Measurements from ENCODE around the genes ACER3 and B3GNT6.

GRCh38 chr11:75403627-75404713 lies 4.7 kb downstream of the RPS3 start:
- PRO-cap = no peak
- RAMPAGE, long total RNA, 4 experiments = start-site peak on the plus strand in 1 of 4 experiments, at chr11:75404065-75404206 at its widest, 1,658 reads per replicate

GRCh38 chr11:75584377-75584930 lies 22.4 kb downstream of the SERPINH1 start:
- PRO-cap = no peak
- RAMPAGE, long total RNA, 4 experiments = no peak in any of the 4 experiments

DNA sequence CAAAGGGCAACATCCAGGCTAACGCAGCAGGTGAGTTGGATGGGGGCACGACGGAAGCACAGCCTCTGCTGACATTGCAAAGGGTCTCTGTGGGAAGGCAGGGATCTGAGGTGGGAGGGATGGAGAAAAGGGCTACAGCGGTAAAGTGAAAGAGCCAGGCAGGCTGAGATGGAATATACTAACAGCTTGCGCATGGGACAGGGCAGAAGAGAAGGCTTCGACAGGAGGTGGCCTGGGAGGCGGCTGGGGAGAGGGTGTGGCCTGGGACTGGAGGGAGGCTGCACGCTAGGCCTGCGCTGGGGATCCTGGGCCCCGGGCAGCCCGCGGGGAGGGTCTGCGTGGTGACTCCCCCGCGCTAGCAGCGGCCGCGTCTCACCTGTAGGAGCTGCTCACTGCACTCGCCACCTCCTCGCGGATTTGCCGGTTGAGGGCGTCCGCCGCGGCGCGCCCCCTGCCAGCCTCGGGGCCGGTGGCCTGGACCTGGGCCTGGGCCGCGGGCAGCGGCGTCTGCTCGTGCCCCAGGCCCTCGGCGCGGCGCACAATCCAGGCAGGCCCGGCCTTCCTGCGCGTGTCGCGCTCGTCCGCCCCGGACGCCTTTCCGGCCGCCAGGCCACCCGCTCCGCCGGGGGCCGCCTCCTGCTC lies 1.6 kb downstream of the MAP6 start:
- PRO-cap = no peak
- RAMPAGE, long total RNA, 4 experiments = no peak in any of the 4 experiments

- PRO-cap = no peak
- RAMPAGE, long total RNA, 4 experiments = no peak in any of the 4 experiments
Observed at GRCh38 chr11:75769377-75769754, 788 bp downstream of the DGAT2 start.

- PRO-cap = no peak
- RAMPAGE, long total RNA, 4 experiments = no peak in any of the 4 experiments
Observed at GRCh38 chr11:75771241-75772125, 2.9 kb downstream of the DGAT2 start.

DNA sequence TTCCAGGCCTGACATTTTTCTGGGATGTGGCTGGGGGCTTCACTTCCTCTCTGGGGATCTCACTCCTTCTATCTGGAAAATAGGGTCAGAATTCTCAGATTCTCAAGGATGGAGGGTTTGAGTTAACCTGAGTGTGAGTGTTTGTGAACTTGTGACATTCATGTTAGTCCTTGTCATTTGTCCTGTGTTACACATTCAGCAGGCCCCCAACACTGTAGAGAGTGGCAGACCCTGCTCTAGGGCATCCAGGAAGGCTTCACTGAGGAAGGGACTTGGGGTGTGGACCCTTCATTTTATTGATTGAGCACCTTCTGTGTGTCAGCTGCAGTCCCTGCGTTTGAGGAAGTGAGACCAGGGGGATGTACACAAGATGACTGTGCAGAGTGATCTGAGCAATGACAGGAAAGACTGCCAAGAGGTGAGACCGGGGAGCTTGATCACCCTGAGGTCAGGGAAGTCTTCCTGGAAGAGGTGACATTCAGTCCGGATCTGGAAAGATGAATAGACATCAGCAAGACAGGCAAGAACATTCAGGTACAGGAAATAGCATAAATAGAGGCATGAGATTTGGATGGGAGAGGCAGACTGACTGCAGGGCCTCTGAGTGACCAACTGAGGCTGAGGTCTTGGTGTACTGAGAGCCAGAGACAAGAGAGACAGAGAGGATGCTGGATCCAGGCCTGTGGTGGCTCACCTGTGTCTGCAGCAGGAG lies 5.0 kb downstream of the DGAT2 start:
- PRO-cap = no peak
- RAMPAGE, long total RNA, 4 experiments = no peak in any of the 4 experiments

- PRO-cap = no peak
- RAMPAGE, long total RNA, 4 experiments = no peak in any of the 4 experiments
Observed at GRCh38 chr11:75810735-75811016, 4.3 kb upstream of the UVRAG start.

DNA sequence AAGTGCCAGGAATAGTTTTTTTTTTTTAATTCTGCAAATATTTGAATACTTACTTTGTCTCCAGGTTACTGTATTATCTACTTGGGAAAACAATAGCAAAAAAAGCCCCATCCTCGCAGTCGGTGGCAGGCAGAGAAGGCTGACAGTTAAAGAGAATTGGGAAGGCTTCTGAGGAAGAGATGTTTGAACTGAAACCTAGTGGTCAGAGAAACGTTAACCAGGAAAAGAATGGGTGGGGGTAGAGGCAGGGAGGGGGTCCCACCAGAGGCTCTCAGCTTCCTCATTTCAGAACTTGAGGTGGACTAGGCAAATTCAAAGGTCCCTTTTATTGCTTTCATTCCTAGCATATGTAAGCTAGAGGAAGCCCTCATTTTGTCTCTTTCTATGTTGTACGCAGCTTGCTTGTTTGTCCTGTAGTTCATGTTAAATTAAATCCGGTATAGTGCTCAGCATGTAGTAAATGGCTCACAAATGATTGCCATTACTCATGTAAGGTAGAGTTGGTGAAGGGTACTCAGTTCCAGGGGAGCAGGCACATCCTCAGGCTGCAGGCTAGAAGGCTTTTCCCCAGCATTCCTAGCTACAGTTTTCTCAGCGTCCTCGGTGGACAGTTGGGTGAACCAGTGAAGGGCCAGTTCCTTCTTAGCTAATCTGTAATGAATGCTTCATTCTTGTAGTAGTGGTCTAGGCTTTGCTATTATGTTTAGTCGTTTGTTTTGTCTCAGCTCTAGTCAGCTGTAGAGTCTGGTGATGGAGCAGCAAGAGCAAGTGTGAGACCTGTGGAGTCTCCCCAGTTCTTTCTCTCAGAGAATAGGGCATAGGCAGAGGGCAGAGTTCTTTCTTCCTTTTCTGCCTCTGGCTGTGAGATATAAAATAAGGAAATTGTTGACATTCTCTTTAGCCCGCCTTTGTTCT lies 58.6 kb downstream of the UVRAG start:
- PRO-cap = no peak
- RAMPAGE, long total RNA, 4 experiments = no peak in any of the 4 experiments

DNA sequence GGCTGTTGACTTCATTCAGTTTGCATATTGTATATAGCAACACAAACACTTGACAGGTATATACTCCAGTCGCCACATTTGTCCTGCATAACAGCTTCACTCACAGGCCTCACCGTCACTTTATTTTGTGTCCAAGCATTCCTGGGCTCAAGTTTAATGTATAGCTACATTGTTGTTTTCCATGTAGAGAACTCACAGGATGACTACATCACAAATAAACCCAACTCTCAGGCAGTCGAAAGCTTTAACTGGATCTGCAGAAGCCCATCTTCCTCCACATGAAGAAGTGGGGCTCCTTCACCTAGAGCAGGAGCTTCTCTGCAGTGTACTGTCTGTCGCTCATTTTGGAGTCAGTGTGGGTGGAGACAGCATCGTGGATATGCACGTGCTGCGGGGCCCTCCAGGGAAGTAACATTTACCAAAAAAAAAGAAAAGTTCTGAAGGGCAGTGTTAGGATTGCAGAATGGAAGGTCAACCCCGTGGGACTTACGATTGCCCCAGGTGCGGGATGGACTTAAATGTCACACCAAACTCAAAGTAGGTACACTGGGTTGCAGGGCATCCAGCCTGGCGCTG lies 63.5 kb downstream of the WNT11 start:
- PRO-cap = no peak
- RAMPAGE, long total RNA, 4 experiments = no peak in any of the 4 experiments

- PRO-cap = no peak
- RAMPAGE, long total RNA, 4 experiments = no peak in any of the 4 experiments
Observed at GRCh38 chr11:76147339-76147808, 58.9 kb downstream of the WNT11 start.

- PRO-cap = no peak
- RAMPAGE, long total RNA, 4 experiments = no peak in any of the 4 experiments
Observed at GRCh38 chr11:76276232-76276965, 70.1 kb upstream of the WNT11 start.

DNA sequence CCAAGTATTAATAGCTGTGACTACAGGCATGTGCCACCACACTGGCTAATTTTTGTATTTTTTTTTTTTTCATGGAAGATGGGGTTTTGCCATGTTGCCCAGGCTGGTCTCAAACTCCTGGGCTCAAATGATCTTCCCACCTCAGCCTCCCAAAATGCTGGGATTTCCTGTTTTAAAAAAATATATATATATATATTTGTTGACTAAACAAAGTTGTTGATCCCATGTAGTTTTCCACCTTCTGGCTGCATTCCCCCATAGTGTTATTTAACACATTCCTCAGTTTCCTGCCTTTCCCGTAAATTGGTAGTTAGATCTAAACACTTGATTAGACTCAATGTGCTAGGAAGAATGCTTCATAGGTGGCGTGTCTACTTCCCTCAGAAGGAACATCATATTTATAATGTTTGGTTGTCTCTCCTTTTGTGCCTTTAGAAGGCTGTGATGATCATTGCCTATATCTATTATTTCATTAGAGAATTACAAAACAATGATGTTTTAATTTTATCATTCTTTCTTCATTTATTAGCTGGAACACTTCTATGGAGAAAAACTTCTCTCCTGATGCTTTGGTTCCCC lies 38.7 kb downstream of the LRRC32 start:
- PRO-cap = no peak
- RAMPAGE, long total RNA, 4 experiments = no peak in any of the 4 experiments

DNA sequence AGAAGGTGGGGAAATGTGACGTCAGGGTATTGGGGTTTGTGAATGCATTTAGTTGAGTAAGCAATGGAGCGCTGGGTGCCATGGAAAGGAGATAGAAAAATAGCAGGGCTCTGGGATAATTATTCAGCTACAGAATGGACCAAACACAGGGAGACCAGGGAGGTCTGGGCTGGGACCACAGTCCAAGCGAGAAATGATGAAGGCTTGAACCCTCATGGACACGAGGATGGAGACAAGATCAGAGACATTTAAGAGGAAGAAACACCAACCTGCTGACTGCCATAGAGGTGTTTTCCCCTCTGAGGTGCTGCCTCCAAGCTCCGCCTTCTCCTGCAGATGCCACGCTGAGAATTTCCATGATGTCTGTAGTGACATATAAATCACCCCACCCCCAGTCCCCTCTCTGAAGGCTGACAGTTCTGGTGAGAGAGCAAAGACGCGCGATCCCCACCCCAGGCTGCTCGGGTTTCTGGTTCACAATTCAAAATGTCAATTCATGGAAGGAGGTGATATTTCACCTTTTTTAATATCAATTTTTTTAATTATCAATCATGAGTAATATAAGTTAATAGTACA lies 28.3 kb downstream of the LRRC32 start:
- PRO-cap = no peak
- RAMPAGE, long total RNA, 4 experiments = no peak in any of the 4 experiments

- PRO-cap = no peak
- RAMPAGE, long total RNA, 4 experiments = no peak in any of the 4 experiments
Observed at GRCh38 chr11:76721713-76722243, 51.2 kb upstream of the LRRC32 start.

DNA sequence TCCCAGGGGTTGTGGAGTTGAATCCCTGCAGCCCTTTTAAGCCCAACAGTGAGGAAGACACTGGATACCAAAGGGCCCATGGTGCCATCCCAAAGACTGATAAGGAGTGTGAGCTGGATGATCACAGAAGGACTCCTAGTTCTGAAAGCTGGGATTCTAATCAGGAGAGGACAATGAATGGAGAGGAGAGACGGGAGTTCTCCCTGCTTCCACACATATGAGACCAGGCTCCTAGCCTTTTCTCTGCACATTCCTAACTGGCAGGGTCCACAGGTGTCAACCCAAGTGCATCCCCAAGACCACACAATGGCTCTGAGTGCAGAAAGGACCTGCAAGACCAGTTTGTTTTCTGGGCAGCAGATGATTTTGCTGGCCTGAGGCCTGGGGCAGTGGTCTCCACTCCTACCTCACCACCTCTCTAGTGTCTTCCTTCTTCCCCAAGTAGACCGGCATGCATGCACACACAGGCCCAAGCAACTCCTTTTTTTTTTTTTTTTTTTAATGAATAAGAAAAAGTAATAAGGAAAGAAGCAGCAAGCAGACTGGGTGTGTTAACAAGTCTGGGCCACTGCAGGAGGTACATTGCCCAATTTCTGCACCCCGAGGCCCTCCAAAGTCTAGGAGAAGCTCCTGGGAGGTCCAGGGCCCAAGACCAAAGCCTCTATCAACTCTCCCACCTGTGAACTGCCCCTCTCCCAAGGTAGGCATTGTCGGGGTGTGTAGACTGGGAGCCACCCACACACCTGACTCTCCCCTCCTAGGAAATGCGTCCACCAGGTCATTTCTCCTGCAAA lies 1.2 kb upstream of the TSKU start:
- PRO-cap = bidirectional peak, plus-strand start at position 549 of the sequence, minus-strand start at position 443 of the sequence
- RAMPAGE, long total RNA, 4 experiments = no peak in any of the 4 experiments

DNA sequence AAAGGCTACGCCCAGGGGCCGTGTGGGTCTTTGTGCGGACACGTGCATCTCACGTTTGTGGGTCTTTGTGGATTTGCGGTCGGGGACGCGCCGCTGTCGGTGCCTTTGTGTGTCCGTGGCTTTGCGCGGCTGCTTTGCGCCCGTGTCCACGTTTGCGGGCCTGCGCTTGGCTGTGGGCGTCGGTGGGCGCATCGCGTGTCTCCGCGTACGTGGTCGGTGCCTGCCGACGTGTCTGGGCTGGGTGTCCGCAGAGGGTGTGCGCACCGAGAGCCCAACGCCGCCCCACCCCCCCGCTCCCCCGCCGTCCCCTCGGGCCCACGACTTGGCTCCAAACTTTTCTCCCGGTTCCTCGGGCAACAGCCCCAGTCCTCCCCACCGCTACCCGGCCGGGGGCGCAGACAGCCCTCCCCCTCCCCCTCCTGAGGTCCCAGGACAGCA lies 483 bp downstream of the TSKU start:
- PRO-cap = unidirectional peak, plus-strand start at position 70 of the sequence; bidirectional peak, plus-strand start outside the sequence, minus-strand start at position 234 of the sequence
- RAMPAGE, long total RNA, 4 experiments = no peak in any of the 4 experiments

DNA sequence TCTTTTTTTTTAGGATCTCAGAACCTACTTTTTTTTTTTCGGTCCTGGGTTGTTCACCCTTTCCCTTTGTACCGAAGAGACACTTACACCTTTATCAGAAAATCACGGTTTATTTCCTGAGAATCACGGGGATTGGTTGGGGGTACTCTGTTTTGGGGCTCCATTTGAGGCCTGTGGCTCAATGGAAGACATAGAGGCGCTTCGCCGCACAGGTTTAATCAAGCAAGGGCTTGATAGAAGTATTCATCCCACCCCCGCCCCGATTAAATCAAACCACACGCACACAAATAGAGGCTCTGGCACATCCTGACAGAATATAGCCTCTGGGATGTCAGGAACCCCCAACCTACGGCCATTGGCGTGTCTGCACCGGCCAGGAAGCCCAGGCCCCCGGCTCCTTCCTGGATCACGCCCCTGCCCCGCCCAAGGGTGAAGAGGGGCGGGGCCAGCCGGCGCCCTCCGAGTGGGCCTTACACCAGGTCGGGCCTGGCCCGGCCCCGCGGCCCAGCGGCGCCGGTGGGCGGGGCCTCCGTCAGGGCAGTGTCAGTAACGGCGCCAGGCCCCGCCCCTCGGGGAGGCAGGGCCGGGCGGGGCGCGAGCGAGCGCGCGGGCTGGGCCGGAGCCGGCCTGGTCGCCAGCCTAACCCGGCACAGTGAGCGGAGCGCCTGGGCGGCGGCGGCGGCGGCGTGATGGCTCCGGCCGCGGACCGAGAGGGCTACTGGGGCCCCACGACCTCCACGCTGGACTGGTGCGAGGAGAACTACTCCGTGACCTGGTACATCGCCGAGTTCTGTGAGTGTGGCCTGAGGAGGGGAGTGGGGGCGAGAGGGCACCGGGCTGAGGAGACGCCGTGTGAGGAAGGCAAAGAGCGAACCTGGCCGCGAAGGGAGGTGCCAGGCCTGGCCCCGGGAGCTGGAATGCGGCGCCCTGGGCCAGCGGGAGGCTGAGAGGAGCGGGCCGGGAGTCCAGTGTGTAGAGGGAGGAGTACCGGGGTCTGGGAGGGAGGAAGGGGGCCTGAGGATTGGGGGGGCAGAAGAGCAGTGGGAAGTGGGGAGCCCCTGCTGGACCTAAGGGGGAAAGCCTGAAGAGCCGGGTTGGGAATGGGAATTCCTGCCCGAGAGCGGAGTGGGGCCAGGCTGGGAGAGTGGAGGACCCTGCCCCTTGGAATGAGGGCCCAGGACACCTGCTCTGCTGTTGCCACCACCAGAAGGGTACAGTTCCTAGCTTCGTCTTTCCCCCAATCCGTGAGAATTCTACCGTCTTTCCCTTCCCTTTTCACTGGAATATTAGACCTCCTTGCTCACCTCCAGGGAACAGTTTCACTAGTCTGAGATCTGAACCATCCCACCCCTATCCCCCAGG lies at the start of gene ACER3:
Gene ACER3, plus strand, starts transcription at position 631 of the 1,362 bp plus-strand sequence.
- PRO-cap = bidirectional peak, plus-strand start at position 650 of the sequence, minus-strand start at position 400 of the sequence
- RAMPAGE, long total RNA, 4 experiments = start-site peak on the plus strand in 2 of 4 experiments, centred at positions 628 to 661 of the sequence, 49 to 119 reads per replicate

DNA sequence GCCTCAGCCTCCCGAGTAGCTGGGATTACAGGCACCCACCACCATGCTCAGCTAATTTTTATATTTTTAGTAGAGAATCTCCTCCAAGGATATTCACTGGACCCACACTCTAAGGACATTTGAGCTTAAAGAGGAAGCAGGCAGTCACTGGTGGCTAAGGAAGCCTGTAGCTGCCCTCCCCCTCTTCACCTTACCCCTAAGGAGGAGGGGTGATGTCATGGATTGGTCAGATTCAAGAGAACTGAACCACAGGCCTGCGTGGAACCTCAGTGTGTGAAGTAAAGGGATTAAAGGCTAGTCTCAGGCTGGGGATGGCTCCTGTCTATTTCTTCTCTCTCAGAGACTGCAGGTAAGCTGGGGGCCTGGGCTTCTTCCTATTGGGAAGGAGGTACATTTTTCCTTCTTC lies at the start of gene B3GNT6:
Gene B3GNT6, plus strand, starts transcription at position 269 of the 406 bp plus-strand sequence.
- PRO-cap = bidirectional peak, plus-strand start at position 290 of the sequence, minus-strand start at position 115 of the sequence
- RAMPAGE, long total RNA, 4 experiments = start-site peak on the plus strand in 2 of 4 experiments, centred at positions 262 to 279 of the sequence, 14 to 20 reads per replicate

- PRO-cap = no peak
- RAMPAGE, long total RNA, 4 experiments = no peak in any of the 4 experiments
Observed at GRCh38 chr11:77036127-77037219, 2.3 kb downstream of the B3GNT6 start.

DNA sequence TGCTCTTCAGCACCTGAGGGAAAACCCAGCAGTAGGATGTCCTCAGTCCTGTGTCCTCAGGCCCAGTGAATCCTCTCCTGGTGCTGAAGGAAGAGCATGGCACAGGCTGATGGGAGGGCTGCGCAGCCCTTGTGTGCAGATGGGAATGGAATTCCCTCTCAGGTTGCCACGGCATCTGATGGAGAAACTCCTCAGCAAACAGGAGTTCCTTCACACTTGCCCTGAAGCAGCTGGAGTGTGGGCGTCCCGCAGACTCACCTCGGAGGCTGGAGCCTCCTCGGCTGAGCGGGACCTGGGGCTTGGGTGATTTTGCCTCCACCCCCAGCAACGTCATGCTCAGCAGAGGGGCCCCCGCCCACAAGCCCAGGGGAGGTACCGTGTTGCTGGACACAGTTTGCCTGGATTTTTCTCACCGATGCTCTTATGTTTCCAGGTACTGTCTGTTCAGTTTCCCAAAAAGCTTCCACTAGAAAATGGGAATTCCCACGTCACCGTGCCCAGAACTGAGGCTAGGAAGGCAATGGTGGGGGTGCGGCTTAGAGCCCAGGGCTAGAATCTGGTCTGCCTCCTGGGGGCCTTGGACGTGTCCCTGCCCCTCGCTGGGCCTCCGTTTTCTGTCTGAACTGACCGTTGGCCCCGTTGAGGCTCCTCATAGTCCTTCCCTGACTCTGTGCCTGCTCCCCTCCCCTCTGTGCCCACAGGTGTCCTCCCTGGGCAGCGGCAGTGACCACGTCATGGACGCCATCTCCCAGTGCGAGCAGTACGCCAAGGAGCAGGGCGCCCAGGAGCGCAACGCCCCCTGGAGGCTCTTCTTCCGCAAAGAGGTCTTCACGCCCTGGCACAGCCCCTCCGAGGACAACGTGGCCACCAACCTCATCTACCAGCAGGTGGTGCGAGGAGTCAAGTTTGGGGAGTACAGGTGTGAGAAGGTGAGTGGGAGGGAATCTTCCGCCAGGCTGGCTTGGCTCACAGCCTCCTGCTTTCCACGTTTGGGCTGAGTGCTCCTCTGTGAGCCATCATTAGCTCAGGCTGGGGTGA lies 63.6 kb downstream of the MYO7A start:
- PRO-cap = no peak
- RAMPAGE, long total RNA, 4 experiments = no peak in any of the 4 experiments